Umbilical cord (tissue), 2 donors: Measurements from ENCODE around the genes ARHGAP4, RENBP, IRAK1, TKTL1 and EMD.

DNA sequence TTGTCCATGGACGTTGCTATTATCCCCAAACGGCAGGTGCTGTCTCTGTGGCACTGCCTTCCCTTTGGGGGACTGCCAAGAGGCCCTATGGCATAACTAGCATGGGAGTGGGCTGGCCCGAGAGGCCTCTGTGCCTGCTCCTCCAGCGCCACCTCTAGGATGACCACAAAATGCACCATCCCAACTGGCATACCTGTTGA is 1.5 kb downstream of the SRPK3 start:
- RAMPAGE, long total RNA = no peak

DNA sequence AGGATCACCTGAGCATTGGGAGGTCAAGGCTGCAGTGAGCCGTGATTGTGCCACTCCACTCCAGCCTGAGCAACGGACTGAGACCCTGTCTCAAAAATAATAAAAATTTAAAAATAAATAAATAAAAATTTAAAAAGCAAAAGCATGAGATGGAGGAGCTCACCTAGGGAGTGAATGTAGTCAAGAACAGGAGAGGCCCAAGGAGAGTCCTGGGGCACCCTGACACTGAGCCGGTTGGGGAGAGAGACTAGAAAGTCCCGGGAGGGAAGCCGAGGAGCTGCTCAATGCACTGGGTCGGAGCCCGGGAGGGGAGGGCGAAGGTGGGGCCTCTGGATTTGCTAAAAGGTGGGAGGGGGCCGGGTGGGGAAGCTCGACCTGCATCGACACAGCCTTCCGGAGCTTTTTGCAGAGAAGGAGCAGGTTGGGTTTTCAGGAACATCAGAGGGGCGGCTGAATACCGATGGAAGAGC is 12.0 kb downstream of the PDZD4 start:
- RAMPAGE, long total RNA = no peak

- RAMPAGE, long total RNA = no peak
These were observed 1.6 kb downstream of the PDZD4 start for GRCh38 chrX:153828567-153829301.

- RAMPAGE, long total RNA = no peak
These were observed at the start of gene ARHGAP4 for GRCh38 chrX:153925986-153926736. Gene ARHGAP4, minus strand, starts transcription at chrX:153926264.

DNA sequence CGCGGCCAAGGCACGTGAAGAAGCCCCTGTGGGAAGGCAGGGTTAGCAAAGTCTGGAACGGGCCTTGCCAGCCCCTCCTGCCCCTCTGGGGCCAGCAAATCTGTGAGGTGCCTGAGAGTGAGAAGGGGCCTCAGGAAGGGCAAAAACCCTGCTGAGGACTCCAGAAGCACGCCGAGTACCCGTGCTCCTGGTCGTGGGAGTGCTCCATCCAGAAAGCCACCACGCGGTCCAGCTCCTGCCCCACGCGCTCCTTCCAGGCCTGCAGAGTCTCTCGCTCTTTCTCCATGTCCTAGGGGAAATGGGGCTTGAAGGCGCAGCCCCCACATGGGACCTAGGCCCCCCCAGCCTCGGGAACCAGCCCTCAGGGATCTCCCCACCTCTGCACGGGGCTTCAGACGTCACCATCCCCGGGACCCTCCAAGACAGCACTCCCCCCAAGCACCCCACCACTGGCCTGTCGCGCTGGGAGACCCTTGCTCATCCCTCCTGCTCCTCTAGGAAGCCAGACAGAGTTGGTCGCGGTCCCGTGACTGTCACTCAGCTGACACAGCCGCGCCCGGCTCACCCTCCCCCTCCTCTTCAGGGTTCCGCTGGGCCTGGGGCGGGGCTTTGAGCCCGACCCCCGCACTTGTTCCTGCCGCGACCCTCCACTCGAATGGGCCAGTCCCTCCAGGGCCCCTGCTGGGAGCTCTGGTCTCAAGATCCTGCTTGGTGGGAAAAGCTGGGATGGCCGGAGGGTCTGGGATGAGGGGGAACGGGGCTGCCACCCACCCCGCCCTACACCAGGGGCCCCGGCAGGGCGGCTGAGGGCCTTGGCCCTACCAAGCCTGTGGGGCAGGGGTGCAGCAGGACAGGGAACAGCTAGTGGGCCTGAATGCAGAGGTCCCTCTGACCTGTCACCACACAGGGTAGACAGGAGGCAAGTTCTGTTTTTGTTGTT is at the start of gene RENBP:
Gene RENBP, minus strand, starts transcription at position 514 of the 940 bp plus-strand sequence.
- RAMPAGE, long total RNA = no peak

DNA sequence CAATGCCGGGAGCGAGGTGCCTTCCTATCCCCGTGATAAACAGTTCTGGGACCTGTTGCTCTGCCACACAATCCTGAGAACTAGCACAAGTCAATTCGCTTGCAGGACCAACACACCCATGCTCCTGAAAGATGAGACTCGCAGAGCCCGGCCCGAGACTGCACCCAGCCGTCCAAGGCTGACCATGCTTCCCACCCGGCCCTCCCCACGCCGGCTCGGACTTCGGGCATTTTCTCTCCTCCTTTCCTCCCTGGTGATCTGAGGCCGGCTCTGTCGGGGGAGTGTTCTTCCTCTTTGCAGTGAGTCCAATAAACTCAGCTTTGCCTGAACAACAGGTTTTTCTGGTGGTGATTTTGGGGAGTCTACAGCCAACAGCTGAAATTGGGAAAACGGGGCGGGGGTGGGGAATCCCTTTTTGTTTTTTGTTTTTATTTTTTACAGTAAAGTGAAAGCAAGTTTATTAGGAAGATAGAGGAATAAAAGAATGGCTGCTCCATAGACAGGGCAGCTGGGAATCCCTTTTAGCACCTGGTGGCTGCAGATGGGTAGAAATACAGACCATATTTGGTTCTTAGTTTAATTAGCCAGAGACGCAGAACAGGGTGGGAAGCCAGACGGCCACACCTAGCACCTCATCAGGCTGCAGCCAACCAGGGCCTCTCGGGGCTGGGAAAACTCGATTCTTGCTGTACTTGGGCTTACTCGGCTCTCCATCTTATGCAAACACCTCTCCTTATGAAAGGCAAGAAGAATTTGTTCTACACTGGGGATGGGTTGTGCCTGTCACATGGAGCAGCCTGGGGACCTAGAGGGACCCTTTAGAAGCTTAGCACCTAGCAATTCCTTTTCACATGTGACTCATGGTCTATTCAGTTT is 19.9 kb downstream of the IRAK1 start:
- RAMPAGE, long total RNA = no peak

GRCh38 chrX:154019620-154020923 is at the start of gene IRAK1:
Gene IRAK1, minus strand, starts transcription at chrX:154019902.
- RAMPAGE, long total RNA = no peak

- RAMPAGE, long total RNA = no peak
These were observed 21.2 kb downstream of the MECP2 start for GRCh38 chrX:154076181-154076778.

DNA sequence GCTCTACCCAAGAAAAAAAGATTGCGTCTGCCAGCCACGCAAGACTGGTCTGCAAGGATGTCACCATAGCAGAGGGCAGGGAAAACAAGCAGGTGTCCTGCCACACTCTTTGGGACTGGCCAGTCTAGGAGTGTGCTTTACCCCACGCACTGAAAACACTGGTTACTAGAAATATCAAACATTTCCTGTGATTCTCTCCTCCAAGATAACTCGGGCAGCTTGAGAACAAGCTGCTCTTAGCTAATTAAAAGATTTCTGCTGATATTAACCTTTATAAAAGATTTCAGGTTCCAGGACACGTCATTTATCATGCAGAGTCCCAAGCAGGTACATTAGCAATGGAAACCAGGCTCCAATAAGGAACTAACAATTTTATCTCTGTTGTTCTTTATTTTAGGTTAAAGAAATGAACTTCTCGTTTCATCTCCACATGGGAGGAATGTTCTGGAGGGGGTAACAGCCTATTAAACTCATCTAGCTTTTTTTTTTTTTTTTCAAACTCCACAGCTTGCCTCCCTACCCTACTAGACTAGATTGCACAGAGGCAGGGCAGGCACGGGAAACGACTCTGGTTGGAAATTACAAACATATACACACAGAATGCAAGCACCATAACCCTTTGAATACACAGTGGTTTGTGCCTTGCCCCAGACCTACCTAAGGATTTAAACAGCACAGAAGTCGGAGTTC is 2.9 kb downstream of the MECP2 start:
- RAMPAGE, long total RNA = no peak

GRCh38 chrX:154114945-154115313 is 17.4 kb upstream of the MECP2 start:
- RAMPAGE, long total RNA = no peak

- RAMPAGE, long total RNA = no peak
These were observed 7.4 kb upstream of the OPN1LW start for GRCh38 chrX:154136435-154137334.

GRCh38 chrX:154295545-154296012 is at the start of gene TKTL1:
Gene TKTL1, plus strand, starts transcription at chrX:154295795.
- RAMPAGE, long total RNA = no peak

GRCh38 chrX:154359968-154360491 is 14.4 kb downstream of the FLNA start:
- RAMPAGE, long total RNA = no peak

DNA sequence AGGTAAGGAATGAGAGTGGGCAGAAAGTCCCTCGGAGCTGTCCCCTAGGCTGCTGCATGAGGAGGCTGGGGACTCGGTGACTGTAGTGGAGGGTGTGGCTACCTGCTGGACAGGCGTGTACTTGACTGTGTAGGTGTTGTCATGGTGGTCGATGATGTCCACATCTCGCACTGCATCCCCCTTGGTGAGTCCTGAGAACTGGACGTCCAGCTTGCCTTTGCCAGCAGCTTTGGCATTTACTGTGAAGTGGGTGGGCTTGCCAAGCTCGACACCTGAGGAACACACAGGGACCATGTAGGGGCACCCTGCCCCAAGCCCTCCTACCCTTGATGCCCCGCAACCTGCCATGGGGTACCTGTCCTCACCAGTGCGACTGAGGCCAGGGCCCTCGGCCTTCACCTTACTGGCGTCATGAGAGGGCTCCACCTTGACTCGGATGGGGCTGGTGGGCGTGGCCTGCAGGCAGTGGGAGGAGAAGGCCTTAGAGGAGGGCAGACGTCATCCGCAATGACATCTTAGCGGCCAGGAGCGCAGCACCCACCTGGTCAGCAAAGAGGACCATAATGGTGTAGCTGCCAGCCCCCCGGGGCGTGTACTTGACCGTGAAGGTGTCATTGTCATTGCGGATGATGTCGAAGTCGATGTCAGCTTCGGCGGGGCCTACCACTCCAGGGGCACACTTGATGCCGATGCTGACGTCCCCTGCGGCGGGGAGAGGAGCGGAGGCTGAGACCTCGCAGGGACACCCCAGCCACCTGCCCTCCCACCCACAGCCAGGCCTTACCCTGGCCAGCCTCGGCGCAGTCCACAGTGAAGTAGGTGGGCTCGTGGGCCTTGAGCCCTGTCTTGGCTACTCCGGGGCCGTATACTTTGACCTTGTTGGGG is 12.3 kb downstream of the FLNA start:
- RAMPAGE, long total RNA = no peak

GRCh38 chrX:154379118-154380059 is at the start of gene EMD:
Gene EMD, plus strand, starts transcription at chrX:154379295.
- RAMPAGE, long total RNA = no peak

DNA sequence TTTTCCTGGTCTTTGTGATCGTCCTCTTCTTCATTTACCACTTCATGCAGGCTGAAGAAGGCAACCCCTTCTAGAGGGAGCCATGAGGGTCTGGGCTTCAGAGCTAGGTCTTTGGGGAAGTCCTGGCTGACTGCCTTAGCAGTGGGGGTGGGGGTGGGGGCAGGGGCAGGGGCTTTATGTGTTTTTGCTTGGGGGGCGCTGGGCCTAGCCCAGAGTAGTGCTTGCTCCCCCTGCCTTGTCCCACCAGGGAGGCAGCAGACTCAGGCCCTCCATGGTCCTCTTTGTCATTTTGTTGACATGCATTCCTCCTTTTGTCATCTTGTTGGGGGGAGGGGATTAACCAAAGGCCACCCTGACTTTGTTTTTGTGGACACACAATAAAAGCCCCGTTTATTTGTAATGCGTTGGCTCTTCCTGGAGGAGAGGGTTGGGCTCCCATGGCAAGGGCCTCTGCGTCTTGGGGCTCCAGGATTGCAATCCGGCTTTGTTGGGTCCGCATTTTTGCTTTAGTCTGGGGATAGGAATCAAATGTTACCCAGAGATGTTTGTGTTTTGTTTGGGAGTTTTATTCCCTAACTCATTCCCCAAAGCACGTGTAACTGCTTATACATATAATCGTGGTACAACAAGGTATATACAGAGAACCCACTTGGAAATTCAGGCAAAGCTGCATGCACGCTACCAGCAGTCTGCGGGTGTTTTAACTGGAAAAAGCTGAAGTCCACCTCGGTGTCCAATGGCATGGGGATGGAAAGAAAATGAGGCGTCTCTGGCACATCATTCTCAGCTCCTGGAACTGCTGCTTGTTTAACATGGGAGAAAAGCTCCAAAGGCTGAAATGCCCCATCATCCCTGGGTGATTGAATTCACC is 2.3 kb downstream of the EMD start:
- RAMPAGE, long total RNA = no peak

DNA sequence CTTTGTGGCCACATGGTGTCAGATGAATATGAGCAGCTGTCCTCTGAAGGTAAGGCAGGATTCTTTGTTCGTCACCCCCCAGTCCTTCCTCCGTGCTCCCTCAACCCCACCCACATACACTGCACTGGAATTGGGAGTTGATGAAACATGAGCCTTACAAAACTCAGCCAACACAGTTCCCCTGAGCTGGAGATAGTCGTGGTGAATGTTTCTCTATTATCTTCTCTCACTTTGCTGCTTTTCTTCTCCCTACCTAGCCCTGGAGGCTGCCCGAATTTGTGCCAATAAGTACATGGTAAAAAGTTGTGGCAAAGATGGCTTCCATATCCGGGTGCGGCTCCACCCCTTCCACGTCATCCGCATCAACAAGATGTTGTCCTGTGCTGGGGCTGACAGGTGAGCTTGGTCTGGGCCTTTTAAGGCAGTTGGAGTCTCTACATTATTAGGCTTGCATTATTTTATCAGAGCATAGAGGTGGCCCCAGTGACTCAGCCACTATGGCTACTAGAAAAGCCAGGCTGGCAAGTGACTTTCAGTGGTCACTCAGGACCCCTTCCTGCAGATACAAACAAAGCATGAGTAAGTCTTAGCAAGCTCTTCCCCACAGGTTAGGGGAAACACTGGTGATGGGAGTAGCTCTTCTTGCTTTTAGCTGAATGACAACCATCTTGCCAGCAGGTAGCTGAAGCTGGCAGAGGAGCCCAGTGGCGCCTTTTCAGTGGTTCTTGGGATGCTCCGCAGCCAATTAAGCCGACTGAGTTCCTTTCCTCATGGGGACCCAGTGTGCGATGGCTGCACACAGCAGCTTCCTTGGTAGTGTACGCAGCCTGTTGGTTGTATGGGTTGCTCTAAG is 1.6 kb downstream of the RPL10 start:
- RAMPAGE, long total RNA = no peak

DNA sequence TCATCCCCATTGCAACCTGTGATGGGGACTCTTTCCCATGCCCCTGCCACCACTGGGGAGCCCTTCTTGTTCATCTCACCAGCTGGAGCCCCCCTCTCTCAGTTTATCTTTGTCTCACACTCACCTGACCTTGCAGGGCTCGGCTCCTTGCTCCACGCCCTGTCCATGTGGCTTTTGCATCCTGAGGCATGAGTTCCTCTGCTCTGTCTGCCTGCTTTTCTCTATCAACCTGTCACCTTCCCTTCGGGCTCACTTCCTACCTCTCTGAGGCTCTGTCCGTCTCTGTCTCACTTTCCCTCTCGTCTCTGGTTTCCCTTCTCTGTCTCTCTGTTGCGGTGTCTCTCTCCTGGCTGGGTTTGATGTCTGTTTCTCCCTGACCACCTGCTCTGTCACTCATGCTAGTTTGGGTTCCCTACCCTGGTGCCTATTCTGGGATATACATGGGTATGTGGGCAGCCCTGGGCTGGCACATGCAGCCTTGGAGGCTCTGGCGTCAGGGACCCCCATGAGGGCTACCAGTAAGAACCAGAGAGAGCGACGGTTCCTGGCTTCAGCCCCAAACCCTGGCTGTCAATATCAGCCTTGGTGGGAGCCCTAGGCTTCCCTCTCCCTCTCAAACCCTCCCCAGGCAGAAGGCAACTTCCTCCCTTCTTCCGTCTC is 490 bp downstream of the DNASE1L1 start:
- RAMPAGE, long total RNA = no peak

- RAMPAGE, long total RNA = no peak
These were observed 2.5 kb downstream of the LAGE3 start for GRCh38 chrX:154476404-154477093.

DNA sequence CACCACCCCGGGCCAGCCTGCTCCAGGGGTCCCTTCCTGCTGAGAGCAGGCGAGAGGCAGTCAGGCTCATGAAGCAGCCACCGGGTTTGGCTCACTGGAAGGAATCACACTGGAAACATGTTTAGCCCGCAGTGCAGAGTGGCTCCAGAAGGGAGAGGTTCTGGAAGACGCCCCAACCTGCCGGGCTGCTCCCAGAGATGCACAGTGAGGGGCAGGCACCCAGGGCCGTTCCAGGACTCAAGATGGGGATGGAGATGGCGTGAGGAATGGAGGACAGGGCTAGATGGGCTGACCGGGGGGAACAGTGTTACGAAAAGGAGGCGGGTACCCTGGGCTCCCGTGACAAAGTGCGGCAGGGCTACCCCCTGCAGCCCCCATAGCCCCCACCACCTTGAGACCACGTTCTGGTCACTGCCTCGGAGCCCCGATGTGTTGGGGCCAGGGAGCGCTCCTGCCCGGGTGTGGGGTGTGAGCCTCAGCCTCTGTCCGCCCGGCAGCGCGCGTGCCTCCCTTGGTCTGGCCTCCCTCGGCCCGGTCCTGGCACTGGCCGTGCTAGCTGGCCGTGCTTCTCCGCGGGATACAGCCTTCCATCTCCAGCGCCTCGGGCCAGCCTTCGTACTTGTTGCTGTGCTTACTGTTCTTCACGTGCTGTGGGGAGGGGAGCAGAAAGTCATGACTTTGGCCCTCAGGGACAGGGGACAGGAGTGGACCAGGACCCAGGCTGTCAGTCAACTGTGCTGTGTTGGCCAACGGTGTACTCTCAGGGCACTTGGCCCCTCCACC is 9.6 kb downstream of the FAM3A start:
- RAMPAGE, long total RNA = no peak